NCI-H460 (cell line): ENCODE measurements around the gene GASK1A.

DNA sequence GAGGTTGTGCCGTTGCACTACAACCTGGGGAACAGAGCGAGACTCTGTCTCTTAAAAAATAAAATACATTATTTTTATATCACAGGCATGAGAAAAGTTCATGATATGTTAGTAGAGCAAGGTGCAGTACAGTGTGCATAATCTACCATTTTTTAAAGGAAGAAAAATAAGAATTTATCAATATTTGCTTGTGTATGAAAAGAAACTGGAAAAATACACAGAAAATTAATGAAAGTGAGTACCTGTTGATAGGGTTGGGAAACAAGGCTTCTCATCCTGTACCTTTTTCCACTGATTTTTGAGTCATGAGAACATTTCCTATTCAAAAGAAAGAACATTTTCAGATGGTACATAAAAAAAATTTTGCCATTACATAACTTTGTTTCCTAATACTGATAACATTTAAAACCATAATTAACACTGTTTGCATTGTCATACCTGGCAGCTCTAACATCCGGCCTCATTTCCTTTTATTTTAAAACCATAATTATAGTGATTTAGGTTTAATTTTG lies 11.6 kb downstream of the NKTR start:
RAMPAGE:
- cytosol, long total RNA, result no peak
- long total RNA, result no peak
- nucleus, long total RNA, result no peak

DNA sequence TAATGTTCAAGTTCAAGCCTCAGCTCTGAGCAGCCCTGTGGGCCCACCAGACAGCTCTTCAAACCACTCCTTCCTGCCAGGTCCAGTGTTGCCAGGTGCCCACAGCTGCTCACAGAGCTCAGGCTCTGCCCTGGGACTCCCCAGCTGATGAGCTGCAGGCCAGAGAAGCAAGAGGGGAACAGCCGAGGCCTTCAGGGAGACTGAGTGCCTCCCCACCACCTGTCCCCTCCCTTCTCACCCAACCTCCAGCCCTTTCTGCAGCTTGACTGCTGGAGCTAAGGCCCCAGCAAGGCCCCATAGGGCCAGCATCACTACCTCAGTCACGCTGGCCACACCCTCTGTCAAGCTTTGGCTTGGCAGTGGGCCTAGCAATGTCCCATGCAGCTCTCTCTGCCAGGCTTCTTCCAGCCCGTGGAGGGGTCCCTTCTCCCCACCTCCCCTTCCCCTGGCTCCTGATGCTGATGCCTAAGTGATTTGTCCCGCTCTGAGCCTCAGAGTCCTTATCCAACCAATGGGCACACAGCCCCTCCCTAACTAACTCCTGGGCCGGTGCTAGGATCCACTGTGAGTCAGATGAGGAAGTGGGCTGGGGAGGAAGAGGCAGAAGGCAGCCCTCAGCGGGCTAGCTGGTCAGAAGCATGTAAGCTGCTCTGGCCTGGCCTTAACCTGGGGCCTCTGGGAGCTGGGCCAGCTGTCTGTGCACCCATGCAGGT lies 1.0 kb upstream of the ZBTB47 start:
RAMPAGE:
- cytosol, long total RNA, result no peak
- long total RNA, result no peak
- nucleus, long total RNA, result no peak

RAMPAGE:
- cytosol, long total RNA, result no peak
- long total RNA, result no peak
- nucleus, long total RNA, result no peak
These were observed 194 bp downstream of the ZBTB47 start for GRCh38 chr3:42653772-42654010.

DNA sequence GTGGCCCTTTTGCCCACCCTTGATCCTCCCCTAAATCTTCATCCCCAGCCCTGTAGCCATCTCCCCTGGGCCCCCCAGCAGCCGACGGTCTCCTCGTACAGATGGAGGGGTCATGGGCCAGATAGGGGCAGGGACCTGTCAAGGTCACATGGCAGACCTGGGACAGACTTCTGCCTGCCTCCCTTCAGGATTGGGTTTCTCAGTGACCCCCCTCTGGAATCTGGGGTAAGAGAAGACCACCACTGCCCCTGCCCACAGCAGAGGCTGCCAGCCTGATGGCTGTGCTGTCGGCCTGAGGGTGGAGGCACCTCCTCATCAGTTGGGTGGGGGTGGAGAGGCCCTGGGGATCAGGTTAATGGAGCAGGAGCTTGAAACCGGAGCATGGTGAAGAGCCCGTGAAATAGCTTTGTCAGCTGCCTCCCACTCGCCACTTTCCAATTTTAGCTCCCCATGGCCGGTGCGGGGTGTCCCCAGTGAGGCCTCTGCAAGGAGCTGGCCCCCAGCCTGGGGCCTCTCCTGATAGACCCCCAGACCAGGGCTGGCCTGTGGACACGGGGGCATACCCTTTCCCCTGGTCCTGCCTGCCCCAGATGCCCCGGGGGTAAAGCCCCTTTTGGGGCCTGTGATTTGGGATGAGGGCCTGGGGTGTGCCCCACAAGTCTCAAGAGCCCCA lies 585 bp downstream of the HHATL start:
RAMPAGE:
- cytosol, long total RNA, result no peak
- long total RNA, result no peak
- nucleus, long total RNA, result no peak

DNA sequence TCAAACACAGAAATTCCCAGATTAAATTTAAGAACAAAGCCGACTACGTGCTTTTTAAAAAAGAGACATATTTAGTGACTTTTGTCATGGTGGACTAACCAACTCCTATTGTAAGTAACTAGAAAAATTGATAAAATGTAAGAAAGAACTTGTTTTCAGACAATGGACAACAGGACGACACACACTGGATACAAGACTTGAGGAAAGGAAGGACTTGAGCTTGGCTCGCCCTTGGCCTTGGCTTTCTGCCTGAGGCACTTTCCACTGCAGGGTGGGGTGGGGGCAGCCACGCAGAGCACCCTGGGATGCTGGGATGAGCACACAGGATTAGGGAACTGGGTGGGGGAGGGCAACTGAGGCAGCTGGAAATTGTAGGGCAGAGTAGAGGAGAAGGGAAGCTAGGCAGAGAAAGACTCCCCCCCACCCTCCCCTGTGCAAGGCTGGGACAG lies 25.4 kb upstream of the HHATL start:
RAMPAGE:
- cytosol, long total RNA, result no peak
- long total RNA, result no peak
- nucleus, long total RNA, result no peak

DNA sequence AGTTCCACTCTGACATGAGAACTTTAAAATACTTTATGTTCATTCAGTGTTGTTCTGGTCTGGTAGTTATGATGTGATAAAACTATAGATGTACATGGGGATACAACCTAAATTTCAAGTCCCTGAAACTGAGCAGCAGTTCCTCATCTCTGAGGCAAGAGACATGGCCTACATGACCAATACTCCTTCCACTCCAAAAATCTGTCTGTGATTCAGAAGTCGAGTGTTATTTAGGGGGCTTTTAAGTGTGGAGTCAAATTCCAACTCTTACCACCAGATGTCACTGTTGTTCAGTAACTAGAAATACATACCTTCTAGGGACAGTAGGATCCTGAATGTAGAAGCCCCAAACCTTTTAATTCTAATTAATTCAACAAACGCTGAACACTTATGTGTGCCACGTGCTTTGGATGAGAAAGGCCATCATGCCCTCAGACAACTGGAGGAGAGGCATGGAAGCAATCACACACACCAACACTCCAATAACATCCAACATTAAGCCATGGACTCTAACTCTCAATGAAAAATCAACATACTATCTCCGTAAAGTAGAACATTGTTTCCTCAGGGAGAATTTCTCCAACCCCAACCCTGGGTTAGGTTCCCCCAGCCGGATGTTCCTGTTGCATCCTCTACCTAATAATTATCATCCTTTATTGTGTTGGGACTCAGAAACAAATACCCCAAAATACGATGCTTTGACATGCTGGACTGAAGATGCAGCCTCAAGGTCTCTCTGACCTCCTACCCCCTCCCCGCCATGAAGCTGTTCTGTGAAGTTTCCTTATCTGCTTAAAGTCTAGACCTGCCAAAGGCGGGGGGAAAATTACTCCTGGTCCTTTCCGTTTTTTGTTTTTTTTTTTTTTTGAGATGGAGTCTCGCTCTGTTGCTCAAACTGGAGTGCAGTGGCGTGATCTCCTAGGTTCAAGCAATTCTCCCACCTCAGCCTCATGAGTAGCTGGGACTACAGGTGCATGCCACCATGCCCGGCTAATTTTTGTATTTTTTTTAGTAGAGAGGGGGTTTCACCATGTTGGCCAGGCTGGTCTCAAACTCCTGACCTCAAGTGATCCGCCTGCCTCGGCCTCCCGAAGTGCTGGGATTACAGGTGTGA lies 8.0 kb upstream of the CCDC13 start:
RAMPAGE:
- cytosol, long total RNA, result no peak
- long total RNA, result no peak
- nucleus, long total RNA, result no peak

RAMPAGE:
- cytosol, long total RNA, result no peak
- long total RNA, result no peak
- nucleus, long total RNA, result no peak
These were observed 10.2 kb downstream of the ACKR2 start for GRCh38 chr3:42819440-42819816.

RAMPAGE:
- cytosol, long total RNA, result no peak
- long total RNA, result no peak
- nucleus, long total RNA, result no peak
These were observed 31.1 kb downstream of the CYP8B1 start for GRCh38 chr3:42844557-42844900.

DNA sequence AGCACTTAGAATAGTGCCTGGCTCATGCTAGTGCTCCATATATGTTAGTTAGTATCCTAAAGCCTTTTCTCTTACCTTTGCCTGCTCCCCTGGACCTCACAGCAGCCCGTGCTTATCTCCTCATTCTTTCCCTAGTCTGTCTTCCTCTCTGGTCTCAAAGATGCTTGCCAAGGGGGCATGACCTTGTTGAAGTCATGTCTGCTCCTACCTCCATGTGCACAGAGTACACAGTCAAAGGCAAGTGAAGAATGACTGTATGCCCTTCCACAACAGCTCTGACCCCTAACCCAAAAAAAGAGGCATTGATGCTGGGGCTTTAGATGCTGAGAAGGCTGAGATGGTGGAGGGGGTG lies 740 bp upstream of the CYP8B1 start:
RAMPAGE:
- cytosol, long total RNA, result no peak
- long total RNA, result no peak
- nucleus, long total RNA, result no peak

DNA sequence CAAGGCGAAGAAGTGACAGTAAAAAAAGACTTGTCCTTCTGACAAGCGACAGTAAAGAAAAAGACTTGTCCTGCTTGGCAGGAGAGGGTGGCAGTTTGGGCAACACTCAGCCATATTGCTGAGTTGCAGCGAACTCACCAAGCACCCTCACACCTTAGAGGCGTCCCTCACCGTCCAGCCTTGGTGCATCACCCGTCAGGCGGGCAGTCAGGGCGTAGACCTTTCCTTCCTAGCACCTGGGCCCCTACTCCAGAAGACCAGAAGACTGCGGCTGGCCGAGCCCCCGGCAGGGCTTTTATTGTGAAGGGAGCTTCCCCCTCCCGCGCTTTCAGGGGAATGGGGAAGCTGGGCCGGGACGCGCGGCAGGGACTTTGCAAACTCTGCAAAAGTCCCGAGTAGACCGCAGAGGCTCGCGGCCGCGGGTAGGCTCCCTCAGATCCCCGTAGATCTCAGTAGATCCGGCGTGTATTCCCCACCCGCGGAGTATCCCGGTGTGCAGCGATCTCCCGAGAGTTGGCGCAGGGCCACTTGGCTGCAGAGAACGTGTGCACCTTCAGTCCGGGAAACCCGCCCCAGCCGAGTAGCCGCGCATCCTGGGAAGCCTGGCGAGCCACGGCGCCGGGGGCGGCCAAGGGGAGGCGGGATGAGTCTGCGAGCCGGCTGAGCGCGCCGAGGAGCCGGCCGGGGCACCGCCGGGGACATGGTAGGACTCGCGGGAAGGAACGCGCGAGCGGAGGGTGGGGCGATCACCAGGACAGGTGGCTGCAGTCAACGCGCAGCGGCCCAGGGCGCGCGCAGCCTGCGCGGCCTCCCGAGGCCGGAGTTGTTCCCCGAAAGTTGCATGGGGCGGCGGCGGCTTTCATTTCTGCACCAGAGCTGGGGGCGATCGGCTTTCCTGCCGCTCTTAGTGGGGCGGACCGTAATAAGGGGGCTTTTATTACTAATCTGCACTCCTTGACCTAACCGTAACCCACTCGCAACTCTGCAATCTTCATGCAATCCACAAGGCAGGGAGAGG lies at the start of gene GASK1A:
TSS of gene GASK1A (plus strand) at position 369 of the 1,018 bp plus-strand sequence.
RAMPAGE:
- cytosol, long total RNA, result no peak
- long total RNA, result no peak
- nucleus, long total RNA, result no peak

RAMPAGE:
- cytosol, long total RNA, result no peak
- long total RNA, result no peak
- nucleus, long total RNA, result no peak
These were observed 3.5 kb downstream of the GASK1A start for GRCh38 chr3:42982596-42982950.

RAMPAGE:
- cytosol, long total RNA, result no peak
- long total RNA, result no peak
- nucleus, long total RNA, result no peak
These were observed 84.8 kb upstream of the POMGNT2 start for GRCh38 chr3:43190397-43191319.

DNA sequence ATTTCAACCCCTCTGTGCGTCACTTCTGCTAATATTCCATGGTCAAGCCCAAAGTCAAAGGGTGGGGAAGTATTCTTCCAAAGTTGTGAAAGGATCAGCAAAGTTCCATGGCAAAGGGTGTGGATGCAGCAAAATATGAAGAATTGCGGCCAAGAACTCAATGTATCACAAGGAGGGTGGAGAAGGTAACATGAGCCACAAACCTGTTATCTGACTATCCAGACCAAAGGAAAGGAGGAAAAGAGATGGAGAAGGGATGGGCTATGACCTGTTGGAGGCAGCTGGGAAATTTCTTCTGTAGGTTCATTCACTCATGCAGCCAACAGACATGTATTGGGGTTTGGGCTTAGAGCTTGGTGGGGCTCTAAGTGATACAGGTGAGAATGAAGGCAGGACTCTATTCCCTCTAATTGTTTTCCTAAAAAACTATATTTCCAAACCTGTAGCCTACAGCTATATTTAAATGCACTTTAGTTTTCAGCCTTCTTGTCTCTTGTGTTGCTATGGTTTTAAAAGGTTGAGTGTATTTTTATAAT lies 71.0 kb upstream of the SNRK start:
RAMPAGE:
- cytosol, long total RNA, result no peak
- long total RNA, result no peak
- nucleus, long total RNA, result no peak

GRCh38 chr3:43286703-43287523 lies 573 bp downstream of the SNRK start:
RAMPAGE:
- cytosol, long total RNA, result no peak
- long total RNA, result no peak
- nucleus, long total RNA, result no peak

DNA sequence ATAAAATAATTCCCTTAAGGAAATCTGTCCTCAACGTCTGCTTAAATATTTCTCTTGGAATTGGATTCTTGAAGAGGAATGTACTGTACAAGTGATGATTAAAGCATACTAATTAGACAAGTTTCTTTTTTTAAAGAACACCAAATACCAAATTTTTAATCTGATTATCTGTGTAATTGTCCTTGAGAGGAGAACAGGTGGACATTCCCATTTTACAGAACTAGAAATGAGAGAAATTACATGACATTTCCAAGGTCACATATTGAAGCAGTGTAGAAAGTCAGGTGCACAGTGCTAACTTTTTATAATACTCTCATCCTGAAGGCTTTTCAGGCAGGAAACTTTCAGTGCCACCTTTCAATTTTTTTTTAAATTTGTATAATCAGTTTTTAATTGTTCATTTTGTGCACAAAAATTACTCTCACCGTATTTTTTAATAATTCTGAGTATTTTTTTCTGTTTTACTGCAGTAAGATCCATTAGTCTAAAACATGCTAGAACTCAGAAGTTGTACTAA lies 1.6 kb downstream of the SNRK start:
RAMPAGE:
- cytosol, long total RNA, result no peak
- long total RNA, result no peak
- nucleus, long total RNA, result no peak

GRCh38 chr3:43288630-43289900 lies 2.7 kb downstream of the SNRK start:
RAMPAGE:
- cytosol, long total RNA, result no peak
- long total RNA, result no peak
- nucleus, long total RNA, result no peak

DNA sequence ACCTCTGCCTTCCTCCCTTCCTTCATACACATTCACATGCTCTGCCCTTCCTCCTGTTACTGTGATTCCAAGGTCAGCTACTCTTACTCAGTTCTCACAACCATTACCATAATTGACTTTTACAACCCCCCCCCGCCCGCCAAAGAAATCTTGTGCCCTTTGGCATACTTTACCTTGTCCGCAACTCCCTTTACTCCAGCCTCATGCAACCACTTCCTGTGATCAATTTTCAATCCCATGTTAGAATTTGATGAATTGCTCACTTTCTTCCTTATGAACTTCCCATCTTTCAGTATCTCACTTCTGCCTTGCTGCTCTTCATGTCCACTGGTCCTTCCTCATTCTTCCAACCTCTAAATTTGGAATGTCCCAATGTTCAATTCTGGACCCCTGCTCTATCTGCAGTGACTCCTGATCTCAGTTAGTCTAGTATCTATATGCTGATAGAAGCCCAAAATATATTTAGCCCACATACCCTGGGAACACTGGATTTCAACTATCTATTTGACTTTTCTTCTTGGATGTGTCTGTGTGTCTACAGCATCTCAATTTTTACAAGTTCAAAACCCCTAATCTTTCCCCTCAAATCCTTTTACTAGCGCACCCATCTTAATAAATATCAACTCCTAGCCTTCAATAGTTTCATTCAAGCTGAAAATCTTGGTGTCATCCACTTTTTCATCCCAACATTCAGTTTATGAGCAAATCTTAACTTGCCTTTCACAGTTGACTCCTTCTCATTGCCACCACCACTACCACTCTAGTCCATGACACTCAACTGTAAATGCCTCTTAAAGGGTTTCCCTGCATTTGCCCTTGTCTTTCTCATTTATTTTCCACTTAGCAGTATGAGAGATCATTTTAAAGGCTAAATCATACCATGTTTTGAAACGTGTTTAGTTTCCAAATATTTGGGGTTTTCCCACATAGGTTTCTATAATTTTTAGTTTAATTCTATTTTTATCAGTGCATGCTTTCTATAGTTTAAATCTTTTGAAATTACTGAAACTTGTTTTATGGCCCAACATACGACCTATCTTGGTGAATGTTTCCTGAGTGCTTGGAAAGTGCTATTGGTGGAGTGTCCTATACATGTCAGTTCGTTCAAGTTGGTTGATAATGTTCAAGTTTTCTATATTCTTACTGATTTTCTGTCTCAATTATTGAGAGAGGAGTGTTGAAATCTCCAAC lies 65.5 kb downstream of the SNRK start:
RAMPAGE:
- cytosol, long total RNA, result no peak
- long total RNA, result no peak
- nucleus, long total RNA, result no peak

GRCh38 chr3:43389054-43389687 lies 102.8 kb downstream of the SNRK start:
RAMPAGE:
- cytosol, long total RNA, result no peak
- long total RNA, result no peak
- nucleus, long total RNA, result no peak

RAMPAGE:
- cytosol, long total RNA, result no peak
- long total RNA, result no peak
- nucleus, long total RNA, result no peak
These were observed 107.4 kb downstream of the SNRK start for GRCh38 chr3:43393451-43394344.

RAMPAGE:
- cytosol, long total RNA, result start-site peak on the plus strand at chr3:44338113-44338153, 80 and 97 reads in 2 replicates
- long total RNA, result start-site peak on the plus strand at chr3:44338129-44338139, 24 and 117 reads in 2 replicates
- nucleus, long total RNA, result start-site peak on the plus strand at chr3:44338097-44338187, 90 and 27 reads in 2 replicates
These were observed 525 bp upstream of the TCAIM start for GRCh38 chr3:44337855-44338626.